Osteoblast (primary cell): ENCODE data around the genes HSPBAP1, PDIA5 and ADCY5.

- CAGE, long polyA plus RNA: no peak
- RRBS: 2% methylated on average over 14 of the region's 49 CpGs
These were observed at the start of gene HSPBAP1 for GRCh38 chr3:122793494-122794490. Gene HSPBAP1, minus strand, starts transcription at chr3:122793831.

DNA sequence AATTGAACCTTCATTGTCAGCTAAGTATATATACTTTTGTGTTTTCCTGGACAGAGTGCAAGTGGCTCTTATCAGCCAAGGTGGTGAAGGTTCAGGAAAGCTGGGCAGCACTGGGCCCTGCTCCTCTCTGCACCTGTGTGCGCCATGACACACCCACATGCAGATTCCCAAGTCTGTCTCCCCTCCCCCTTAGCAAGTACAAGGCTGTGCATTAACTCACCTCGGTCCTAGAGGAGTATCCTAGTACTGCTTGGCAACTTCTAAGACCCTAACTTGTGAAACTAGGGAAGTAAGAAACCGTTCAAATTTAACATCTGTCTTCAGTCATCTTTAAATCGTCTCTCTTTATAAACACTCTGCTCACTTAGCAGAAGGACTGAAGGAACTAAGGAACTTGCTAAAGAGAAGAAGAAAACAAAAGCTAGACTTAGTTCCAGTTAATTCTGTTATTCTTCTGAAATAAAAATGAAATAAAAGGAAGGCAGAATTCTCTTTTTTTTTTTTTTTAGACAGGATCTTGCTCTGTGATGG is 85.9 kb downstream of the SLC49A4 start:
- CAGE, long polyA plus RNA: no peak
- RRBS: no CpG with 5 or more reads among the region's 4 CpGs

GRCh38 chr3:123066630-123067971 is at the start of gene PDIA5:
Gene PDIA5, plus strand, starts transcription at chr3:123067025.
- CAGE, long polyA plus RNA: no peak
- RRBS: 2% methylated on average over 56 of the region's 91 CpGs

GRCh38 chr3:123388652-123389433 is 60.0 kb downstream of the ADCY5 start:
- CAGE, long polyA plus RNA: no peak
- RRBS: no CpG with 5 or more reads among the region's 12 CpGs

- CAGE, long polyA plus RNA: no peak
- RRBS: no CpG with 5 or more reads among the region's 11 CpGs
These were observed 42.3 kb downstream of the ADCY5 start for GRCh38 chr3:123406505-123407097.

- CAGE, long polyA plus RNA: no peak
- RRBS: no CpG with 5 or more reads among the region's 11 CpGs
These were observed 37.0 kb downstream of the ADCY5 start for GRCh38 chr3:123411843-123412410.

DNA sequence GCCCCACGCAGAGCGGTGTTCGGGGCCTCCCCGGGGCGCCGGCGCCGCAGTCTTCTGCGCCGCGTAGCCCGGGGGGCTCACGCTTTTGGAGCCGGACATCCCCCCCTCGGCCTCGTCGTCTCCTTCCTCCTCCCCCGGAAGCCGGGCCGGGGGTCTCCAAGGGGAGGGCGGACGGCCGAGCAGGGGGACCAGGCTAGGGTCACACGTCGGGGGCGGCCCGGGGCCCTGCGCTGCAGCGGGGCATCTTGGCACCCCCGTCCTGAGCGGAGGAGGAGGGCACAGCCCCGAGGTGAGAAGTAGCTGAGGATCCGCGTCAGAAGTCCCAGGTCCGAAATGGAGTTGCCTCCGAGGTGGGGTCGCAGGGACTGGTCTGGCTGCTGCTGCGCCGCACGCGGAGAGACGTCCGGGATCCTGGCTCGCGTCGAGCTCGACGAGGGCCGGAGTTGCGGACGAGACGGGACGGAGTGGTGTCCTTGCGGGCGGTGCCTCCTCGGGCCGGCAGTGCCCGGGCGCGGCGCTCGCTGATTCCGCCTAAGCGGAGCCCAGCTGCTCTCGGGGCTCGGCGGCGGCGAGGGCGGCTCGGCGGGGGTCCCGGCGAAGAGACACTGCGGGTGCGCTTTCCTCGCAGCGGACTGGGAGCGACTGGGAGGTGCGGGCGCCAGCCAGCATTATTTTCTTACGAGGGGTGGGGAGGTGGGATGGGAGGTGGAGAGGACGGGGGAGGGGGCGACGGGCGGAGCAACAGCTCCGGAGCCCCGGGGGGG is at the start of gene ADCY5:
TSS of gene ADCY5 (minus strand) at position 644 of the 764 bp plus-strand sequence.
- CAGE, long polyA plus RNA: no peak
- RRBS: 3% methylated on average over 42 of the region's 88 CpGs

DNA sequence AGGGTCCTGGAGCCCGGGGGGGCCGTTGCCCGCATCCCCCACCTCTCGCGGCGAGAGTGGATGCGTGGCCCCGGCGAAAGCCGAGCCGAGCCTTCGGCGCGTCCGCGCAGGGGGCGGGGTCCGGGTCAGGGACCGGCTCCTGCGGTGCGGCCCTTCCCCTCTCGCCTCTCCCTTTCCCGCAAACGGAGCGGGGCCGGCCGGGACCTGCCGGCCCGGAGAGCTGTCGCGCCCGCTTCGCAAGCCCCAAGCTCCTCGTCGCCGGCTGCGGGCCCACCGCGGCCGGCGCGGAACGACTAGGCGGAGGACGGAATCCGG is 278 bp upstream of the ADCY5 start:
- CAGE, long polyA plus RNA: no peak
- RRBS: 3% methylated on average over 31 of the region's 46 CpGs

DNA sequence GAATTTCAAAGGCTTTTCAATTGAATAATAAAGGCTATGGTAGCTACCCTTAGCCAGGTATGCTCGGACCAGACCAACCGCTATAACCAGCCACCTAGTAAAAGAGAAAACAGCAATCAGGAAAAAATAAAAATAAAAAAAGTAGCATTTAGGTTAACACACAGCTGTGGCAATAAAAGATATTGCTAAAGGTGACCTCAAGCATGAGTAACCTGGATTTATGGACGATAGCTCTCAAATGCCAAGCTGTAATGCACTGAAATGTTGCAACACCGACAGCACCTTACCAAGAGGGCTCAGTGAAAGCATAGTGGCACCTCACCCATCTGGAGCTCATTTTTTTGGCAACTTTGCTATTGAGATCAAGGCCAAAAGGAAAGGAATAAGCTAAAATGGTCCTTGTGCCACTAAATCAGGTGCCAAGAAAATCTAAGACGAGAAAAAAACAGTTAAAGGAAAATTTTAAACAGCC is 2.6 kb downstream of the HACD2 start:
- CAGE, long polyA plus RNA: no peak
- RRBS: no CpG with 5 or more reads among the region's 5 CpGs

GRCh38 chr3:123605707-123606349 is 21.0 kb upstream of the HACD2 start:
- CAGE, long polyA plus RNA: no peak
- RRBS: no CpG with 5 or more reads among the region's 7 CpGs

DNA sequence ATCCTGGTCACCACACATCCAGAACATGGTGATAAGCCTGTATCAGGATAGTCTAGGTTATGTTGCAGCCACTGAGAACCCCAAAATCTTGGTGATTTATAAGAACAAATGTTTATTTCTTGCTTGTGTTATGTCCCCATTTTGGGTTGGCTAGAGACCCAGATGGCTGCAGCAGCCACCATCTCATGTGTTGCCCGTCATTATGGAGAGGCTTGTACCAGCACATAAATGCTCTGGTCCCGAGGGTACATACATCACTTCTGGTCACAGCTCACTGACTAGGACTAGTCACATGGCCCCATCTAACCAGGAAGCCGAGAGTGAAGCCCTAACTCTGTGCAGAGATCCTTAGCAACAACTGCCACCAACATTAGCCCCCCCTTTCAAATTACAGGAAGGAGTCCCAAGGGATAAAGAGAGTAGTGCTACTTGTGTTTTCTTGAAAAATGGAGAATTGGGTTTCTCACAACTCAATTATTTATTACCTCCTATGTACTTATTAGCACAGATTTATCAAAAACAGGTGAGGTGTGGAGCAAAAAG is 25.5 kb upstream of the HACD2 start:
- CAGE, long polyA plus RNA: no peak
- RRBS: no CpG with 5 or more reads among the region's 3 CpGs

- CAGE, long polyA plus RNA: no peak
- RRBS: no CpG with 5 or more reads among the region's 6 CpGs
These were observed 43.4 kb upstream of the HACD2 start for GRCh38 chr3:123628109-123628704.

- CAGE, long polyA plus RNA: no peak
- RRBS: no CpG with 5 or more reads among the region's 16 CpGs
These were observed 134.2 kb upstream of the HACD2 start for GRCh38 chr3:123718833-123719643.

GRCh38 chr3:123950779-123951278 is 10.2 kb downstream of the CCDC14 start:
- CAGE, long polyA plus RNA: no peak
- RRBS: no CpG with 5 or more reads among the region's 3 CpGs

- CAGE, long polyA plus RNA: no peak
- RRBS: 3% methylated on average over 10 of the region's 32 CpGs
These were observed 1.1 kb downstream of the KALRN start for GRCh38 chr3:124034151-124034740.

DNA sequence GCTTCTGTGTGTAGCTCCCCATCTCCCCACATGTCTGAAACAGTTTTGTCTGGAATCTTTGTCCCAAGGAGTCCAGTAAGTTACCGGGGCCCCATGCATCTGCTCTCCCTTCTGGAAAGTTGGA is 1.4 kb downstream of the KALRN start:
- CAGE, long polyA plus RNA: no peak
- RRBS: no CpG with 5 or more reads among the region's 1 CpG

DNA sequence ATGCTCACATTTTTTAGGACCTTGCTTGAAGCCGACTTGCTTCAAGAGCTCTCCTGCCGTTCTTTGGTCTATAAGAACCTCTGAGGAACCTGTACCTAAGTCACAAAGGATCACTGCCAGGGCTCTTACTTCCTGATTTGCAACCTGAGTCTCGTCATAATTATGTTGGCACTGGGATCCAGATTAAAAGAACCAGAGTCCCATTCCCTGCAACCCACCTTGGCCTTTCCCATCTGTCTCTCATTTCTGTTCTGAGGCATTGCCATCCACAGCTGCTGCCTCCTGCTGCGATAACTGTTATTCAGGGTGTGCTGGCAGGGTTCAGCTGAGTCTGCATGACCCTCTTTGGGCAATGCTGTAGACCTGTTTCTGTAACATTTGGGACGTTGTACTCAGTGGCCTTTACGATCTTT is 131.0 kb upstream of the UMPS start:
- CAGE, long polyA plus RNA: no peak
- RRBS: no CpG with 5 or more reads among the region's 6 CpGs

- CAGE, long polyA plus RNA: no peak
- RRBS: no CpG with 5 or more reads among the region's 3 CpGs
These were observed 130.4 kb upstream of the UMPS start for GRCh38 chr3:124599672-124600468.

DNA sequence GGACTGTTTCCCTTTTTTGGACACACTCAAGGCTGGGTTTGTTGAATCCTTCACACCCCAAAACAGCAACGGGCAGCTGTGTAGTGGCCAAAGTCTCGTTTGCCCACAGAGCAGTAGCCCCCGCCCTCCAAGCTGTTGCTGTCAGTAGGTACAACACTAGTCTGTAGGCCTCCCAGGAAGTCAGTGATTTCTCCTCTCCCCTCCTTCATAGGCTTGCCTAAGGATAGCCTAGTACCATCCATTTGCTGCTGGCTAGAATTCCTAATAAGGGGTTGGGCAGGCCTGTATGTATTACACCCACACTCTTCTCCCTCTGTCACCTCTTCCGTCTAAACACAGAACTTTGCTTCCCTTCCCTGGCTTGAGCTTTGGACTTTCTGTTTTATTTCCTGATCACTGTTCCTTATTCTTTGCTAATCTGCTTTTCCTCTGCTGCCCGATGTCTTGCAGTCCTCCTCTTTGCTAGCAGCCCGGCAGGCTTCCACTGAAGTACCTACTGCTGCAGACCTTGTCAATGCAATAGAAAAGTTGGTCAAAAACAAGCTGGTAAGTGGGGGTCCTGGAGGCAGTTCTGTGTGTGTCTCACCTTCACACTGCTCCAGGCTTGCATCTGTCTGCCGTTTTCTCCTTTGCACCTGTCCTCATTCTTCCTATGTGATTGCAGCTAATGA is 93.4 kb upstream of the UMPS start:
- CAGE, long polyA plus RNA: no peak
- RRBS: no CpG with 5 or more reads among the region's 7 CpGs

GRCh38 chr3:124734943-124735295 is 4.7 kb downstream of the UMPS start:
- CAGE, long polyA plus RNA: no peak
- RRBS: no CpG with 5 or more reads among the region's 4 CpGs